BE2C (cell line): ENCODE measurements around a stretch of chr19.

DNA sequence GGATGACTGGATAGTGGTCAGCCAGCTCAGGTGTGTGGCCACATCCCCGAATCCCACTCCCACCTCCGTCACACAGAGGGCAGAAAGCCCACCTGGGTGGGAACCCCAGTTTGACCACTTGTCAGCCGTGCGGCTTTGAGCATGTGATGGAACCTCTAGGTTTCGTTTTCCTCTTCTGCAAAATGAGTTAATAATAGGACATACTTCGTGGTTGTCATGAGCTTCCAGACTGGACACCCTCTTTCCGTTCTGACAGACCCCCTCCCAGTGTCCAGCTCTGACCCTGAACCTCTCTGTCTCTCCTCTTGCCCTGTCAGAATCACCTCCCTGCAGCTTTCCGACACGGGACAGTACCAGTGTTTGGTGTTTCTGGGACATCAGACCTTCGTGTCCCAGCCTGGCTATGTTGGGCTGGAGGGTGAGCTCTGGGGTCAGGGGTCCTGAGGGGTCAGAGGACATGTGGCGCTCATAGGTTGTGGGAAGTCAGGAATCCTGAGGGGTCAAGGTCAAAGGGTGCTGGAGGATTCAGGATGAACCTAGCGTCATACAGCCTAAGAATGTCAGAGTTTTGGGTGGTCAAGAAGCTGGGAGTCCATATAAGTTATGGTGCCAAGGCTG is 1.9 kb downstream of the AXL start:
- RRBS = no CpG with 5 or more reads among the region's 12 CpGs

DNA sequence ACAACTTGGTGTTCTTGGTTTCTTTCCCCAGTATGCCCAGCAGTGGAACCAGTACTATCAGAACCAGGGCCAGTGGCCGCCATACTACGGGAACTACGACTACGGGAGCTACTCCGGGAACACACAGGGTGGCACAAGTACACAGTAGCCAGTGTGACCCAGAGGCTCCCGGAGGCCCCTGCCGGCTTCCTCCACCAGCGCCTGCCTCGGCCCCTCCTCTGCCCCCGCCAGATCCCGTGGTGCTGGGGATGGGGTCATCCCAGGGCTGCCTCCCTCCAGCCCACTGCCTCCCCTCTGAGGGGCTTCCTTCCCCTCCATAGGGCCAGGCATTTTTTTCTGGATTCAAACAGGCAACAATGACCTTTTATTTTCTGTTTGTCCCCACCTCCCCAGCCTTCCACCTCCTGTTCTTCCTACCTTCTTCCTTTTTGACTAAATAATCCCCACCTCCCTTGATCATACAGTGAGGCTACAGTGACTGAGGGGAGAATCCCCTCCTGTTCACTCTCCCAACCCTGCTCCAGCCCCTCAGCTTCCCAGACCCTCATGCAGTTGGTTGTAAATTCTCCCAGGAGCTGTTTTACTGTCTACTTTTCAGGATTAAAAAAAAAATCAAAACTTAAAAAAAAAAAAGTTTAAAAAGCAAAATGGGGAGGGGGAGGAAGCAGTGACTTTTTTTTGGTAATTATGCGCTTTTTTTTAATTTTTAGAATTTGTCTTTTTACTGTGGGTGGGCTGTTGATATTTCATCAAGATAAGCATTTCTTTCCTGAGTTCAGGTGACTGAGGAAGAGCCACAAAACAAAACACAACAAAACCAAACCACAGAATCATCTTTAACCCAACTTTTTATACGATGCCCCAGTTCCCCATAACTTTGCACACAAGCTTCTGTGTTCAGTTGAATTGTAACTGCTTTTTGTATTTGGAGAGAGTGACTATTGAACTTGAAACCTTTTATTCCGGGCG is 3.3 kb upstream of the CCDC97 start:
- RRBS = 91% methylated on average over 2 of the region's 15 CpGs

DNA sequence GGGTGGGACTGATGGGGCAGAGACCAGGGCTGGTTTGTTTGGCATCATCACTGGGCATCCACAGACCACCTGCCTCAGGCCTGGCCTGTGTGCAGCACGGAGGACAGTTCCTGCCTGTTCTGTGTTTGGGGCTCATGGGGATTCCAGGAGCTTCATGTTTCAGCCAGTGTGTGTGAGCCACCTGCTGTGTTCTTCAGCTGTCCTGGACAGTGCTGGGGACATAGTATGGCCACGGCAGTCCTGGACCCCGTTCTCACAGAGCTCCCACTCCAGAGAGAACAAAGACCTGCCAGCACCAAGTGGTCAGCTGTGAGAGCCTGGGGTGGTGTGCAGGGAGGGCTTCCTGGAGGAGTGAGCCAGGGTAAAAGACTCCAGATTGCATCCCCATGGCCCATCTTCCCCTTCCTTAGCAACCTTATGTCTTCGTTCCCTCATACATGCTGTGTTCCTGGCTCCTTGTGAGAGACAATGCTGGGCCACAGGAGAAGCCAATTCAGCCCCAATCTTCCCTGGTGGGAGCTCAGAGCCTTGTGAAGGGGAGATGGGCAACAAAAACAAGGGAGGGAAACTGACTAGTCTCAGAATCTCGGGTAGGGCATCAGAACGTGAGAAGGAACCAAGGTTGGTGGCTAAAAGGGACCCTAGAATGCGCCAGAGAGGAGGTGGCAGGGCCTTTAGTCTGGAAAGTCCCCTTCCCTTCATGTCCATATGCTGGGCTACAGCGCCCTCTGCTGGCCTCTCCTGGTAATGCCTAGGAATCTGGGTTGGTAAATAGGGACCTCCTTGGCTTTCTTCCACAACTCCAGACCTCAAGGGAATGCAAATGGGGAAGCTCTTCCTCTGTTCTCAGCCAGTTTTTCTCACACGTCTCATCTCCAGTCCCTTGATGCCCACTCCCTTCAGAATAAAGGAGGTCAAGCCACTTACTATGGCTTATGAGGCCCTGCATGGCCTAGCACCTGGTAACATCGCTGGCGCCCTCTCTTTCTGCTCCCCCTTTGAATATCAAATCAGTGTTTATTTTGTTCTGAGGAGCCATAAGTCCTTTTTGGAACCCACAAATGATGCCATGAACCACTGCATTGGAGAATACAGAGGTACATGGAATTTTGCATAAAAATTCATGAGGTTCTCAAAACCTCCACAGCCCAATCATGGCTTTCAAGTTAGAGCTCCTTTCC is 1.6 kb upstream of the CCDC97 start:
- RRBS = no CpG with 5 or more reads among the region's 11 CpGs

GRCh38 chr19:41324394-41324639 is 14.3 kb downstream of the CCDC97 start:
- RRBS = no CpG with 5 or more reads among the region's 4 CpGs

- RRBS = 1% methylated on average over 4 of the region's 33 CpGs
Measured at GRCh38 chr19:41324661-41325868, 15.1 kb downstream of the CCDC97 start.

DNA sequence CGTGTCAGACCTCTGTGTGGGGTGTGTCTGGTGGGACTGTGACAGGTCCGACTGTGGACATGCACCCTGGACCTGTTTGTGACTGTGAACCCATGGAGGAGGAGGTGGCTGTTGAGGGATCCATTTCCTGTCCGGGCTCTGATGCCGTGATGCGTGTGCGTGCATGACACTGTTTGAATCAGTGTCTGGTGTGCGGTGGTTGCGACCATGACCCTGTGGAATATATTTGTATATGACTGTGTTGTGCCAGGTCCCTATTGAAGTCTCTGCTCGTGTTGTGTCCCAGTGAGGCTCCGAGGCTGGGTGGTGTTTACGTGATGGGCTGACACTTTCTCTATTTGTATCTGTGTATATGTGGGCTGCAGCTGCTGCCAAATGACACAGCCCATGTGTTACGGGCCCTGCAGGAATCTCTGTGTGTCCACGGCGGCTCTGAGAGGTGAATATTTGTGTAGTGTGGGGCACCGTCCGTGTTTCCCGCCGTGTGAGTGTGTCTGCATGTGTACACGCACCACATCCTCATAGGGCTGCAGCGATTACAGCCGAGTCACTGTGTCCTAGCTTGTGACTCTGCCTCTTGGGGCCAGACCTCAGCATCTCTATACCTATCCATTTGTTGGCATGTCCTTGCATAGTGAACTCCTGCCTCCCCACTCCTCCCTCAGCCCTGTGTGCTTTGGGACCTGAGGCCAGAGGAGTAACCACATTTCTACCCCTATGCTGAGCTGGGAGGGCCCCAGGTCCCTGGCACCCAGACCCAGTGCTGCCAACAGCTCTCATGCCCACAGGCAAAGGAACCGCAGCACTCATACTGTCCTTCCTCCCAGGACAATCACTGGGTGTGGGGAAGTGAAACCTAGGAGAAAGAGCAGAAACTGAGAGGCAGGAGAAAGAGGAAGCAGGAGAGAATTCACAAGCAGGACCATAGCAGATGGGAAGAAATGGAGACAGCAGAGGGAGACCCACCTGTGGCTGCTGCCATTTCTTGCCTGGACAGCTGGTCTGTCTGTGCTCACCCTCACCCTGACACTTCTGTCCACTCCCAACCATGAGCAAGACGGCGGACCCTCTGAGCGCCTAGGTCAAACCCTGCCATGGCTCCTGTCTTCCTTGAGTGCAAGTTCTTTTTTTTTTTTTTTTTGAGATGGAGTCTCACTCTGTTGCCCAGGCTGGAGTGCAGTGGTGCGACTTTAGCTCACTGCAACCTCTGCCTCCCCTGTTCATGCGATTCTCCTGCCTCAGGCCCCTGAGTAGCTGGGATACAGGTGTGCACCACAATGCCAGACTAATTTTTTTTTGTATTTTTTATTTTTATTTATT is 18.7 kb downstream of the CCDC97 start:
- RRBS = no CpG with 5 or more reads among the region's 27 CpGs

- RRBS = no CpG with 5 or more reads among the region's 2 CpGs
Measured at GRCh38 chr19:41349159-41349473, 4.6 kb downstream of the TGFB1 start.

DNA sequence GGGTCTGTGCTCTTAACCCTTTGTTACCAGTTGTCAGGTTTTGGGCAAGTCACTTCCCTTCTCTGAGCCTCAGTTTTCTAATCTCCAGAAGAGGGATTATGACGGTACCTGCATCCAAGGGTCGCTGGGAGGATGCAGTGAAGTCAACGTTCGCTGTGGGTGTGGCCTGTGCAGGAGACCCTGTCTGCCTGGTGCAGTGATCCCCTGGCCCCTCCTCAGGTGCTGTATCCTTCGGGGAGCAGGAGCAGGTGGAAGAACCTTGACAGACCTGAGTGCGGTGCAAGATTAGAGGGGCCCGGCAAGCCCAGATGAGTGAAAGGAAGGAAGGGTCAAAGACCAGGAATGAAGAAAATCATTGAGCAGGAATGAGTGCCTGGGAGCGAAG is 12.8 kb downstream of the B3GNT8 start:
- RRBS = no CpG with 5 or more reads among the region's 8 CpGs

- RRBS = no CpG with 5 or more reads among the region's 8 CpGs
Measured at GRCh38 chr19:41420329-41421164, 6.6 kb downstream of the B3GNT8 start.

GRCh38 chr19:41478868-41479613 is 36.1 kb downstream of the ERICH4 start:
- RRBS = no CpG with 5 or more reads among the region's 10 CpGs

GRCh38 chr19:41534846-41535816 is 40.8 kb upstream of the CEACAM21 start:
- RRBS = no CpG with 5 or more reads among the region's 6 CpGs

DNA sequence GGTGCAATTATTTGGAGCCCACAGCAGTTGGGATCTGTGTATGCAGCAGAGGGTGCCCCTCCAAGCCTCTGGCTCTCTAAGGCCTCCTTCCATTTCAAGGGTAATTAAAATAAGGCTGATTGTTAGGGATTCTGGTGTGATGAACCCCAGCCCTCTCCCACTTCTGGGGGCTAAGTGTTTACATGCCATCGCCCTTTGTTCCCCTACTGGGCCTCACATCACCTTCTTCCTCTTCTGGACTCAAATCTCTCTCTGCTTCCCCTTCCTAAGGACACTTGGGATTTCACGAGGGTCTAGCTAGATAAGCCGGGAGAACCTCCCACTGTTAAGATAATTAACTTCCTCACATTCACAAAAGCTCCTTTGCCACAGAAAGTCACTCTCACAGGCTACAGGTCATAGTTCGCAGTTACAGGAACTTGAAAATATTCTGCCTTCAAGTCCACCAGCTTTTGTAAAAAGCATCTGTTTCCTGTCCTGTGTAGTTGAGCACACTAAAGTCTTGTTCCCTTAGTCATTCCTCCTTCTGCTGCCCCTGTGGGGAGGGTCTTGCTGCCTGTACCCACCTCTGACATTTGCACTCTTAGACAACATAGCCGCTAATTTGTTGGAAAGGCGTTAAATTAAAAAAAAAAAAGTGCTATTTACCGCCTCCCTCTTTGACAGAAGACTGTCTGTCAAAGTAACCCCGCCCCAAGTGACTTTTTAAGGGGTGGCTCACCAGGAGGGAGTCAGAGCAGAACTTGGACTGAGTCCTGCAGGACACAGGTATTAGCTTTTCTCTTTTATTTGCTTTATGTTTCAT is 27.0 kb upstream of the CEACAM21 start:
- RRBS = no CpG with 5 or more reads among the region's 8 CpGs

DNA sequence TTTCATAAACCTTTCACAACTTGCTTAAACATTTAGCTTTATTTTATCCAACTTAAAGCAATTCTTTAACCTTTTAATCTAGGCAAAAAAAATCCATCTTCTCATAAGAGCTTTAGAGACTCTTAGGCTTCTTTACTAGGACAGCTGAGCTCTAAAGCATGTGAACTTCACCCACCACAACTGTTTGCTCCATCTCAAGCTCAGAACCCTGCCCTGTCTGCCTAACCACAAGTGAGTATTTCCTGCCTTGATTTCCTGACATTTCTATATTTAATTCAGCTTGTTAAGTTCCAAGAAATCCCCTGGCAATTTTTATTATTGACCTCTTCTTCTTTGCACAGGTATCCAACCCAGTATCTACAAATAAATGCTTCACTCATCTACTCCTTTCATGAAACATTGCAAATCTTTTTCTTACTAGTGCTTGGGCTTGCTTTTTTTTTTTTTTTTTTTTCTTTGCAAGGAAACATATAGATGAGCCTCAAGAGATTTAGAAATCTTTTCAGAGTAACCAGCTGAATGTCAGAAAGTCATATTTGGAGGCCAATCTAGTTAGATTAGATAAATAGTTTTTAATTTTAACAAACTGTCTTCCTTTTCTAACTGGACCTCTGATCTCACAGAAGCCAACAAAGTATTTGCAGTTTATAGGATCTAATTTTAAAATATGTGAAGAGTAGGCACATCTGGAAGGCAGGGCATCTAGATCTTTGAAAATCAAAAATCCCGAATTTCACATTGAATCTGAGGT is 20.9 kb upstream of the CEACAM21 start:
- RRBS = no CpG with 5 or more reads among the region's 1 CpG

- RRBS = 0% methylated on average over 1 of the region's 40 CpGs
Measured at GRCh38 chr19:41564435-41565036, 11.4 kb upstream of the CEACAM21 start.

DNA sequence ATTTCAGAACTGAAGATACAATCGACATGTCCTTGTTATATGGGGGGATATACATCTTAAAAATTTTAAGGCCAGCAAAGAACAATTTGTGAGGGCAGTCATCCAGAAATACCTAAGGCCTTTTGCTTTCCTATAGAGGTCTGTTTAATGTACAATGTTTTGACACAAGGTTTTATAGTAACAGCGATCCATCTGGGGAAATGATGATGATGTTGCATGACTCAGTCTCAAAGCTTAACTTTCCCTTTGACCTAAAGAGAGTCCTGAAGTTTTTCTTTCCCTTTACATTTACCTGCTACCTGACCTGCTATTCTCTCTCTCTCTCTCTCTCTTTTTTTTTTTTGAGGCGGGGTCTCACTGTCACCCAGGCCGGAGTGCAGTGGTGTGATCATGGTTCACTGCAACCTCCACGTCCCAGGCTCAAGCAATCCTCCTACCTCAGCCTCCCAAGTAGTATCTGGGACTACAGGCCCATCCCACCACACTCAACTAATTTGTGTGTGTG is 20.1 kb upstream of the CEACAM6 start:
- RRBS = no CpG with 5 or more reads among the region's 5 CpGs

DNA sequence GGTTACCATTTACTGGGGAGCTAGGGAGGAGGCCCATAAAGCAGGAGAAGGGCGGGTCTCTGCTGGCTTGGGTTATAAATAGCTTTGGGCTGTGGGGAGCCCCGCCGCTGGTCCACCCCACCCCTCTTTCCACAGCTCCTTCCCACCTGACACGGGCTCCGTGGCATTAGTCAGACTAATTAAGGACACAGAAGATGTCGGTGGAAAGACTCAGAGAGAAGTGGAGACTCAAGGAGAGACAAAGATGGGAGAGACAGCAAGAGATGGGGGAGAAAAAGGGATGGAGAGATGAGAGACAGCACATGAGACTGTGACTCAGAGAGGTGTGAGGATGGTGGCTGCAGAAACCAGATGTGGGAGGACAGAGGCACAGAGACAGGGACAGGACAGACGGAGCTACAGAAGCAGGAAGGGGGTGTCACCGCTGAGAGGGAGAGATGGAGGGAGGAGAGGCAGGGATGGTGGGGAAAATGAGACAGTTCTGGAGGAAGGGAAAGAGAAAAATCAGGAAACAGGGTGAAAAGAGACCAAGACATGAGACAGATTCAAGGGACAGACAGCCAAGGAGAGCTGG is 3.9 kb downstream of the ARHGEF1 start:
- RRBS = no CpG with 5 or more reads among the region's 8 CpGs

DNA sequence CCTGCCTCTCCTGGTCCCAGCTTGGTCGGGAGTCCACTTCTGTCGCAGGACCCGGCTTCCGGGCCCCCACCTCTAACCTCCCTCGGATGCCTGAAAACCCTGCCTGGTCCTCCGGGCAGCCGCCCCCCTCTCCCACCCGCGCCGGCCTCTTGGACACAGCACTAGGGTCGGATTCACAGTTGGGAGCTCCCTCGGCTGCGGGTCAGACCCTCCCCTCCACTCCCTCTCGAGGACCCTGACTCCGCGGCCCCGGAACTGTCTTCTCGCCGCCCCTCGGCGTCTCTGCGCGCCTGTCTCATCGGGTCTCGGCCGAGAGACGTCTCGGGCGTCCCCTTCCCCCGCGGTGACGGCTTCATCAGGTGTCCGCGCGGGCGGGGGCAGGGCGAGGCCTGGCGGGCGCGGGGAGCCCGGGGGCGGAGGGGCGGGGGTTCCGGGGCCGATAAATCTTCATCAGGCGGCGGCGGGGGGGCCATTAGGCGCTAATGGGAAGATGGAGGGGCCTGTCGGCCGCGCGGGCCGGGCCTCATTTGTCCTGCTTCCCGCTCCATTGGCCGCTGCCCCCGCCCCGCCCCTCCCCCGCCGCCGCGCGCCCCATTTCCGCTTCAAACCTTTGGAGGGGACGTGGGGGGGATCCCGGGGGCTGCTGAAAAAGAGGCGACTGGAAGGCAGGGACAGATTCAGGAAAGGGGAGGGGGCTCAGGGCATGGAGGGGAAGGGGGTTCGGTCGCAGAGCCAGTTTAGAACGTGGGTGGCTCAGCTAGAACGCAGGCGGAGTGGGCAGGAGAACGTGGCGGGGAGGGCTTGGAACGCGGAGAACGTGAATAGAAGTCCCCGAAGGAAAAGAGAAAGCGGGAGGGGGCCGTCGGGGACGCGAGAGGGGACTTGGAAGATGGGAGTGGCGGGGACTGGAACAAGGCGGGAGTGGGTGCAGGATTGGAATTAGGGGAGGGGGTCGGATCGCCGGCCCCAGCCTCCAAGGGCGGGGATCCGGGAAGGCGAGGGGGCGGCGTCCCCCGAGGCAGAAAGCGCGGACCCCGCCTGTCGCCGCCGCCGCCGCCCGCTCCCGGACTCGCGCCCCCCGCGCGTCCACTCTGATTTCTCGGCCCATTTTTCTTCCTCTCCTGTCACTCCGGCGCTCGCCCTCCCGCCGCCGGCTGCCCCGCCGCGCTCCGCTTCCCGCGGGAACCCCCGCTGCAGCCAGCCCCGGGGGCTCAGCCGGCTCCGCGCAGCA is 12.0 kb upstream of the ERFL start:
- RRBS = 4% methylated on average over 48 of the region's 127 CpGs

- RRBS = under 1% methylated on average over 12 of the region's 38 CpGs
Measured at GRCh38 chr19:41997251-41998225, 3.5 kb upstream of the ATP1A3 start.

DNA sequence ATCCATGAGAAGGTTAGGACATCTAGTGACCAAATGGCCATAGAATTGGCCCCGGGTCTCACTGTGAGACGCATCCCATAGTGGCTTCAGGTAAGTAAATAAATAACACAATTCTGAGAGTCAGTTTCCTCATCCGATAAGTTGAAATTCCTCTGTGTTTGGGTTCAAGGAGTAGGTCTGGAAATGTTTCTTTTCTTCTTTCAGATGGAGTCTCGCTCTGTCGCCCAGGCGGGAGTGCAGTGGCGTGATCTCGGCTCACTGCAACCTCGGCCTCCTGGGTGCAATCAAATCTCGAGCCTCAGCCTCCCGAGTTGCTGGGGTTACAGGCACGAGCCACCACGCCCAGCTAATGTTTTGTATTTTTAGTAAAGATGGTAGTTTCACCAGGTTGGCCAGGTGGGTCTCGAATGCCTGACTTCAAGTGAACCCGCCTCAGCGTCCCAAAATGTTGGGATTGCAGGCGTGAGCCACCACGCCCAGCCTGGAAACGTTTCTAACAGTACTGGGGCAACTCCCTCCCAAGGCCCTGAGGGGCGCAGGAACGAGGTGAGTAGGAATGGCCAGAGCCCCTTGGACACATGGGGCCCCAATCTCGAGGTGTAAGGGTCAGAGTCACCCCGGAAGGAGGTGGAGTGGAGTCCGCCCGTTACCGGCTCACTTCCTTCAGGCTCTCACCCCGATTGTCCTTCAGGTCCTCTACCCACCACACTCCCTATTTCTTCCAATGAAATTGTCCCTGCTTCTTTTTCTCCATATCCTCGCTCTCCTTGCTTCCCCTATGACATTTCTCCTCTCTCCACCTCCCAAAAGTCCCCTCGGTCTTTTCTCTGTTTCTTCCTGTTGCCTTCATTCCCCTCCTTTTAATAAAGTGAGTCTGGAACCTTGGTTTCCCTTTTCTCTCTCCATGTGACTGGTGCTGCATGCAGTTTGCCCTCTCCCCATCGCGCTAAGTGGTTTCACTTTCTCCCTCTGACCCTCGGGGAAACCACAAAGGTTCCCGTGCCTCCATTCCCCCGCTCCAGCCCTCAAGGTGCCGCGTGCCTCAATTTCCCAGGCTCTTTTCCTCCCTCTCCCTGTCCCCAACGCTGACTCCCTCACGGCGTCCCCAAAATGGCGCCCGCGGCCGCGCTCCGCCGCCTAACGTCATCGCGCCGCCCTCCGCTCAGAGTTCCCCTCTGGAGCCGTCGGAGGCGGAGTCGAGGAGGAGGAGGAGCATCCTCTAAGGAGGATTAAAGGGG is 846 bp upstream of the ZNF574 start:
- RRBS = 95% methylated on average over 1 of the region's 55 CpGs

DNA sequence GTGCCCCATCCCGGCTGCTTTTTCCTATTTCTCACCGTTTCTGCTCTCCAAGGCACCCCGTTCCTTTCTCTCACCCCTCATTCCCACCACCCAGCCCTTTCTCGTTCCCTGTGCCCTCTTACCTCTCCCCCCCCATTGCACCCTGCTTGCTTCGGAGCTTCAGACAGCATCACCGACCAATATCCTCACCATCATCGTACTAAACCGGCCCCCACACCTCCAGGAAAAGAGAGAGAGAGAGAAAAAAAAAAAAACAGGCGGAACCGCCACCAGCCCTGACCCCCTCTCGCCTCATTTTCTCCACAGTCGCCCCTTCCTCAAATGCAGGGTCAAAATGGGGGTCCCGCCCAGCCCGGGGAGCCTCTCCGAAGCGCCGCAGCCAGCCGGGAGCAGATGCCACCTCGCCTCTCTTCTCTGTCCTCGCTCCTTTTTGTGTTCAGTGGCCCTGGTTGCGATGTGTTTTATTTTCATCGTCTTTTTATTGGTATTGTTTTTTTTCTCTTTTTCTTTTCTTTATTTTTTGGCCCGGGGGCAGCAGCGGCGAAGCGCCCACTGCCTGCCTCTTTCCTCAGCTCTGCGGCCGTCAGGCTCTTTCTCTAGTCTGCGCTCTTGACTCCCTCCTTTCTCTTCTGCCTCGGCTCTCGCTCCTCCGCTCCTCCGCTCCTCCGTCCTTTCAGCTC is 41.5 kb downstream of the DEDD2 start:
- RRBS = no CpG with 5 or more reads among the region's 34 CpGs